ENCODE data around the genes TEP1, OSGEP, PNP, OR6S1, METTL17 and SLC39A2.

DNA sequence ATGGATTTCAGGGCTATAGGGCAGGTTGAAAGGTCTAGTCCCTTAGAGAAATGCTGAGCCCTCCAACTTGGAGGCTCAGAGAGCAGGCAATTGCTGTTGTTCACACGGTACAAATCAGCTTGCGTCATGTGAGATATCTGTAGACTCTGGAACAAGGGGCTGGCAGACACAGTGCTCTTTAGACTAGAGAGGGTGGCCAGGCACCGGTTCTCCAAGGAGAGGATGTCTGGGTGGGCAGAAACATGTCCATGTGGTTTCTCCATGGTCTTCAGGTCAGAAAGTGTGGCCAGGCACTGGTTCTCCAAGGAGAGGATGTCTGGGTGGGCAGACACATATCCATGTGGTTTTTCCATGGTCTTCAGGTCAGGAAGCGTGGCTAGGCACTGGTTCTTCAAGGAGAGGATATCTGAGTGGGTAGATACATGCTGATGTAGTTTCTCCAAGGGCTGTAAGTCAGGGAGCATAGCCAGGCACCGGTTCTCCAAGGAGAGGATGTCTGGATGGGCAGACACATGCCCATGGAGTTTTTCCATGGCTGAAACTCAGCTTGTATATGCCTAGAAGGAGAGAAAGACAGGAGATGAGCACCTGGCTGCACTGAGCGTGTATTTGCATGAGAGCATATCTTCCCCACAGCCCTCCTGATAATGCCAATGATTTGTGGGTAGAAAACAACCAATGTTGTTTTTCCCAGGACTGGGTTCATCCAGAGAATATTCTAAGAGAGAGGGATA is 5.2 kb downstream of the TEP1 start:
- RAMPAGE, total RNA: no peak

- RAMPAGE, total RNA: no peak
Measured at GRCh38 chr14:20412851-20413723, at the start of gene TEP1. TEP1 (minus strand) TSS chr14:20413501.

DNA sequence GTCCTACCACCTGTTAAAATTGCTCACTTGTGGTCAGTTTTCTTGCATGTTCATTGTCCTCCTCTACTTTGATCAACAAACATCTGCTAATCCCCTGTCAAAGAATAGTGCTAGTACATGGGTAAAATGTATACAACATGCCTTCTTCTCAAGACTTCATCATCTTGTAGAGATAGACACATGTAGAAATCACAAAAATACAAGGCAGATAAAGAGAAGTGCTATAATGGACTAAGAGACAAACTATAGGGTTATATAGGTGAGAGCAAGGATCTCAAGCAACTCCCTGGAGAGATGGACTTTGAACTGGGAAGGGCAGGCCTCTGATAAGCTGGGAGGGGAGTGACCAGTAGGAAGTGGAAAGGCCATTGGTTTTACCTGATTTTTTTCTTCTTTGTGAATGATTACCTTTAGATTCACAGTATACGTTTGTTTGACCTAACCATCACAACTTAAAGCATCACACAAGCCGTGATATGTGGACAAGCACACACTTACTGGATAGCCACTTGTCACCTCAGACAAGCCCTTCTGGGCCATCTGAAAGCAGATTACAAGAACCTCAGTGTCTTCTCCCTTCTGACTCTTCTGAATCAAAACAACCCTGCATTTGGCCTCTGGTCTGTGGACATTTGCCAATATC is 5.2 kb upstream of the TEP1 start:
- RAMPAGE, total RNA: no peak

DNA sequence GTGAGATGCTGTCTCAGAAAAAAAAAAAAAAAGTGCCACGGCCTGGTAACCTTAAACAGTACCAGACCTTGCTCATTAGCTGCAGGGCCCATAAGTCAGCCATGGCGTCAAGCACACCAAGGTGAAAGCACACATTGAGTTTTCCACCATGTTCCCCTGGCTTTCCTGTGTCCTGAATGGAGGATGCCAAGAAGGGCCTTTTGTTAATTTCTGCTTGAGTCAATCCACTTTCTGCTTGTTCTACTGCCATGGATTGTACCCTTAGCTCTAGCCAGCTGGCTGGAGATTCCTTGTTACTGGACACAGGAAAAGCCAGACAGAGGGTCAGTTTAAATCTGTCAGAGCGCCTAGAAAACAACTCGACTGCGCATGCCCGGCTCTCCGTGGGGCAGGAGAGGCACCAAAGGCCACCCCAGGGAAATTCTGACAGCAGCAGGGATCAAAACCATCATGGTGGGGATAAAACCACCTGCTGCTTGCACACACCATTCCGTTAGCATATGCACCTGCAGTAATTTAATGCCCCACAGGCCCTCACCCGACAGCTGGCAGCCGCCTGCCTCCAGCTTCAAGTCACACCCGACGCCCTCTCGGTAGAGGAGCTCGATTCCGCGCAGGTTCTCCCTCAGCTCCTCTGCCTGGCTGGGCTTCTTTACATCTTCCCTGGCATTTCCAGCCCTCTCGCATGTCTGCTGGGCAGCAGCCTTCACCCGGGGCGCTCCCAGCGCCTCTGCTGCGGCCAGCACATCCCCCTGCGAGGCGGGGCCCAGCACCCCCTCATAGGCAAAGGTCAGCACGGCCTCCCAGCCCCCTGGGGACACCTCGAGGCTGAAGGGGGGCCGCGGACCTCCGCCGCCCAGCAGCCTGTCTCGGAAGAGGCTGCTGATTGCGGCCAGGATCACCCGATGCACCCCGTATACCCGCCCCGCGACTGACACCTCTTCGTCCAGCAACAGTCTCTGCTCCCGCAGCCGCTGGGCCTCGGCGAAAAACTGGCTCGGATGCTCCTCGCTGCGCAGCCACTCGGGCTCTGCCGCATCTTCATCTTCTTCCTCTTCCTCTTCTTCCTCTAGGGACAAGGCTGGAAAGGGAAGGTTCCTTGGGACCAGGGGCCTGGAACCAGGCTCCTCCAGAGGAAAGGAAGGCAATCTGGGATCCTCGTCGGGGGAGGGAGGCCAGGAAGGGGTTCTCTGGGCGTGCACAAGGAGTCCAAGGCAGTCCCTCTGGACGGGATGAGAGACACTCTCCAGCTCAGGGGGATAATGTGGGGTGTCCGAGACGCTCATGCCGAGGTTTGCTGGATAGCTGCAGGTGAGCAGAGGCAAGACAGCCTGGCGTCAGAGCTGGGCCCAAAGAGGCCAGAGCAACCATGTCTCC is 952 bp downstream of the KLHL33 start:
- RAMPAGE, total RNA: no peak

DNA sequence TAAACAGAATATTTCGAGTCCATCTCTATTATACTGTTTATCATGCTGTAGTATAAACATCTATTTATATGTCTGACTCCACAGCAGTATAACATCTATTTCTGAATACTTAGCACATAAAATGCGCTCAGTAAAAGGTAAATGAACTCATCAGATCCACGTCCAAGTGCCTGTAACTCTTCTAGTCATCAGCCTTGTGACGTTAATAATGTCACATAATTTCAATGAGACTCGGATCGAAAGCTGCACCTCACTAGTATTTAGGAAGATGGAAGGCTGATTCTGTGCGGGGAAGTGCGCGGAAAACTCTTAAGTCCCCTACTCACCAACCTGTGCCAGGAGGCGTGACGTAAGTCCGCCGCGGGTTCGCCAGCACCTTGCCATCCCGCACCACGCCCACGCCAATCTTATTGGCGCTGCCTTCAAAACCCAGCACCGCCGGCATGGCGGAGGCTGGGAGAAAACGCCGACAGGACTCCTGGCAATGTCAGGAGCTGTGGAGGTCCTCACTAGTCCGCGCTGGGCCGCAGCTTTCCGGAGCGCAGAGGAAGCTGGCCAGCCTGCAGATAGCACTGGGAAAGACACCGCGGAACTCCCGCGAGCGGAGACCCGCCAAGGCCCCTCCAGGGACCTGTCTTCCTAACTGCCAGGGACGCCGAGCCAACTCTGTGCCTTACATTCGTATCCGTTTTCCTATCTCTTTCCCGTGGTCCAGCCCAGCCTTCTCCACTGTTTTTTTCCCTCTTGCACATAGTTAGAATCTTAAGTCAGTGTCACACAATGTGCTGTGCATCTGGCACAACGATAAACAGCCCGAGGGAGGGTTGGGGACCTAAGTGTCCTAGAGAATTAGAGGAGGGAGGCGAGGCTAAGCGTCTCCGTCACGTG is at the start of gene OSGEP:
Gene OSGEP (minus strand): TSS at position 574 of the 888 bp plus-strand sequence.
- RAMPAGE, total RNA: no peak

GRCh38 chr14:20468956-20469939 is at the start of gene PNP:
PNP (plus strand) TSS chr14:20469406.
- RAMPAGE, total RNA: no peak

DNA sequence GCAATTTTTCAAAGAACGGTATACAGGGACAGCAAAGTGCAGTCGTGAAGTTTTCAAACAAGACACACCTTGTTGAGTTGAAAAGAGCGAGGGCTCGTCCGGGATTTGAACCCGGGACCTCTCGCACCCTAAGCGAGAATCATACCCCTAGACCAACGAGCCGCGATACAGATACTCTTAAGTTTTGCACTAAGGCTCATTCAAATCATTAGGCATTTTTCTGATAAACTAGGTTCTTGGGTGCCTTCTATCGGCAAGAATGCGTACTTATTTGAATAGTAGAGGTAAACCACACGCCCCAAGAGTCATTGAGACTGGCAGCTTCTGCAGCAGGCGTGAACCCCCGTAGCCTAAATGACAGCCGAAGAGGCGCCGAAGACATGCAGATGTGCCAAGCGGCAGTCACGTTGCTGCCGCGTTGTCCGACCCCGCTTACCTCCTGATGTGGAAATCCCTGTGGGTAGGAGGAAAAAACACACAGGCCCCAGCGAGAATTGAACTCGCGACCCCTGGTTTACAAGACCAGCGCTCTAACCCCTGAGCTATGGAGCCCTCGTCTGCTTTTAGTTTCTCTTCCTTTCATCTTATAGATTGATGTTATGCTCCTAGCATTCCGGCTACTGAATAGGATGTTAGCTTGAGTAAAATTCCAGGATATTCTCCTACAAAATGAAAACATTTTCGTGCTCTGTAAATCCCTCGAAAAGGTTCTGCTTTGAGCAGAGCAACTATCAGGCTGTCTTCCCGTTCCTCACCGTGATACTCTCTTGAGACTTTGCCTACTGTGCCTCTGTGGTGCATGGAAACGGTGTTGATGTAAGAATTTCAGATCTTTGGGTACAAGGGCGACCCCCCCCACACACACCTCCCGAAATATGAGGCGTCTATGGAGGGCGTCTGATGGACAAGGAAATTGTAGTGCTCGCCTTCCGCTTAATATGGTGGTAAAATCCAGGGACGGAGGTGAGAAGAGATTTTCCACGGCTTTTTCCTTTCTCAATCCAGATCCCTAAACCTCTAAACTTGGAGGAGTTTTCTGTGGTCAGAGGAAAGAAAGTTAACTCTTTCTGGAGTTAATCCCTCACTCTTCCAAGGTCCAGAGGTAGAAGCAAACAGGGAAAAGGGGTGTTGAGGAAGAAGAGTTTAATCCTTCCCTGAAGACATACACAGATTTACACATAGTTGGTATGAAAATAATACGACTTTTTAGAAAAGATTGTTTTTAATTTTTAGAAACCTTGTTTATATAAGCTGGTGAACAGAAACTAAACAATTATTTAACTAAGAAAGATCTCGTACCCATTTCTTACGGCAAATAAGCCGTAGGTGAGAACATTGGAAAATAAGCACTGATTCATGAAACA is 22.6 kb upstream of the RNASE12 start:
- RAMPAGE, total RNA: no peak

DNA sequence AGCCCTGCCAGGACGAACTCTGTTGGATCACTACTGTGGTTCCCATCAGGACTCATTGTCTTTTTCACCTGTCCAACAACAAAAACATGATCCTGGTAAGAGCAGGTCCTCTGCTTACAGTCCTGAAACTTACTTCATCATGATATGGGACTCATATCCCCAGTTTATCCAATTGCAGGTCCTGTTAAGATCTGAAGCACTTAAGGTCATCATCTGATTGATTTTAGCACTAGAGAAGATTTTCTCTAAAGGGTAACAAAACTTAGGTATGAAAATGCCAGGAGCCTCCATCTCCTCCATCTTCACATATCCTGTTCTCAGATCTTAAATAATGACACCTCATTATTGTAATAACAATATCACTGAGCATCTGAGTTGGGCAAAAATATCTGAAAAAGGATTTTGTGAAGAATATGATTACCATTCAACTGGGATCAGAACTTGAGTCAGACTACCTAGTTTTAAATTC is at the start of gene OR6S1:
Gene OR6S1 (minus strand): TSS at position 56 of the 469 bp plus-strand sequence.
- RAMPAGE, total RNA: no peak

DNA sequence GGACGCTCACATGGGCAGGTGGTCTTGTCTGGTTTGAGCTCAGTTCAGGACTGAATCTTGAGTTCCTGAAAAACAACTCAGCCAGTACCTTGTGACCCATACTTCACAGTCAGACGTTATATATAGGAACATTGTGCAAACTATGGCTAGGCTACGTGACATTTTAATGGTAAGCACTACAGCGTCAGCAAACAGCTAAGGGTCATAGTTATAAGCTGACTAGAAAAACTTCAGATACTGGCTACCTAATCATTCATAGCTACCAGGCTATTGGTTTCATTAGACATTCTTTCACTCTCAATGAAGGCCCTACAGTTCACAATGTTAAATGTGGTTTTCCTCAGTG is 14.8 kb upstream of the EDDM3A start:
- RAMPAGE, total RNA: no peak

DNA sequence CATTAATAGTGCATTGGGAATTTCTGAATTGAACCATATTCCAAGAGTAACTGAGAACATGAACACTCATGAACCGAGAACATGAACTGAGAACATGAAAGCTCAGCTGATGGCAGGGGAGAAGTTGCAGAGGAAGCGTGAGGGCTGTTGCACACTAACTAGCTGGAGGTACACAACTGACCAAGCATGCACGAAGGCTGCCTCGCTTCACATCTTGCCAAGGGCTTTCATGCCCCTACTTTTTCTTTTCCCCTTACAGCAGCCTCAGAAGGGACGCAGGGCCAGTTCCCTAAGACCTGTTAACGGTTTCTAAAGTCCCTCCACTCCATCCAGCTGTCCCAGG is 4.3 kb downstream of the RNASE1 start:
- RAMPAGE, total RNA: no peak

- RAMPAGE, total RNA: no peak
Measured at GRCh38 chr14:20799390-20800738, 2.8 kb downstream of the RNASE1 start.

GRCh38 chr14:20800857-20801349 is 1.7 kb downstream of the RNASE1 start:
- RAMPAGE, total RNA: no peak

GRCh38 chr14:20989380-20990755 is at the start of gene METTL17:
METTL17 (plus strand) TSS chr14:20989980.
- RAMPAGE, total RNA: start-site peak on the plus strand at chr14:20989983-20990002, 69 and 107 reads in 2 replicates

GRCh38 chr14:20998054-20998499 is 1.0 kb upstream of the SLC39A2 start:
- RAMPAGE, total RNA: no peak

DNA sequence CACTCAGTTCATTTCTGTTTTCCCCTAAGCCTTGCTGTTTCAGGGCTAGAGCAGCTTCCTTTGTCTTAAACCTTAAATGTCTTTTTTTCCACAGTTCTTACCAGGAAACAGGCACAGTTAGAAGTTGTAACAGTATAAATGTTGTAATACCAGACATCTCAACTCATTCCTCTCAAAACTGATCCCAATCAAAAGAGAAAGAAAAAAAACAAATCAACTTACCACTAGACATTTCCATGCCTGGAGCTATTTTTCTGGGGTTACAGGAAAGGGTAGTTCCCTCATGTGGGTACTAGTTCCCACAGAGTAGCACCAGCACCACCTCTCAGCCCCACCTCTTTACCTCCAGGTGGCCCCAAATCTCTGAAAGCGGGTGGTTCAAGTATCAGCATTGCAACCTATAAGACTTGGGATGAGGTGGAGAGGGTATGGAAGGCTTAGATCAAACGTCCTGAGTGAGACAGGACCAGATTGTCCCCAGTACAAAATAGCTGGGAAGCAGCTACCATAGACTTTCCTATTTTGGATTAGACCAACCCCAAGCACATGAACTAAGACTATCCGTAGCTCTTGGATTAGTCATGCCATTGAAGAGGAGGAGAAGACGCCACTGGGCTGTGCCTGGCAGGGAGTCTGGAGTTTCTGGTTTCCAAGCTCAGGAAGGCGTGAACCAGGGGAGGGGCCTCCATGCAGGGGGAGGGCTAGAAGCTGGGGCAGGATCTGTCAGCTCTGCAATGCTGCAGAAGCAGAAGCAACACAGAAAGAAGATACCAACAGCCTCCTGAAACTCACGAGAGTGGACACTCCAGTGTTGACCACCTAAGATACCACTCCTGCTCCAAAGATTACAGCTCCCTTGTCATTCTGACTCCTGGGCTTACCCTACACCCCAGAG is at the start of gene SLC39A2:
Gene SLC39A2 (plus strand): TSS at position 742 of the 895 bp plus-strand sequence.
- RAMPAGE, total RNA: no peak

- RAMPAGE, total RNA: no peak
Measured at GRCh38 chr14:21026158-21026397, 1.2 kb upstream of the NDRG2 start.

- RAMPAGE, total RNA: no peak
Measured at GRCh38 chr14:21042957-21043371, 802 bp downstream of the RNASE7 start.

GRCh38 chr14:21061145-21061449 is 3.5 kb downstream of the RNASE8 start:
- RAMPAGE, total RNA: no peak

DNA sequence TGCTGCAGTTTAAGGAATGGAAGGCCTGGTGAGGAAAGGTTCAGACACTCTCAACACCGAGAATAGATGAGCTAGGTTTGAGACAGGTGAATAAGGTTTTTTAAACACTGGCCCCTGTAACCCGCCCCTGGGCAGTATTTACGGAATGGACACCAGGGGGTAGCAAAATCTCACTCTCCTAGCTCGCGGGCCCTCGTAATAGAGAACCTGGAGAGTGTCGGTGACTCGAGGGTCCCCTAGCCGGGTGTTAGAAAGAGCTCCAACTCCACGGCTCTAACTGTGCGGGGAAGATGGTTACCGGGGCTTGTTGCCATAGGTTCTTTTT is 1.7 kb upstream of the ARHGEF40 start:
- RAMPAGE, total RNA: no peak

DNA sequence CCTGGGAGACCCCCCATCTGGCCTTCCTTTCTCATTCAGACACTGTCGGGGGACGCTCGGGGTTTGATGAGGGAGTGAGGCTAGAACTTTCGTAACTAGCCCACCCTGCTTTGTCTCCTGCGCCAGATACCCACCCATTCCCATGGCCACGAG is 1.0 kb upstream of the ARHGEF40 start:
- RAMPAGE, total RNA: no peak

Data from foreskin keratinocyte (primary cell).